Ascending aorta (tissue), 1 donor: Measurements from ENCODE around the genes CLDN8, KRTAP22-2, KRTAP6-2, CFAP298 and IL10RB.

DNA sequence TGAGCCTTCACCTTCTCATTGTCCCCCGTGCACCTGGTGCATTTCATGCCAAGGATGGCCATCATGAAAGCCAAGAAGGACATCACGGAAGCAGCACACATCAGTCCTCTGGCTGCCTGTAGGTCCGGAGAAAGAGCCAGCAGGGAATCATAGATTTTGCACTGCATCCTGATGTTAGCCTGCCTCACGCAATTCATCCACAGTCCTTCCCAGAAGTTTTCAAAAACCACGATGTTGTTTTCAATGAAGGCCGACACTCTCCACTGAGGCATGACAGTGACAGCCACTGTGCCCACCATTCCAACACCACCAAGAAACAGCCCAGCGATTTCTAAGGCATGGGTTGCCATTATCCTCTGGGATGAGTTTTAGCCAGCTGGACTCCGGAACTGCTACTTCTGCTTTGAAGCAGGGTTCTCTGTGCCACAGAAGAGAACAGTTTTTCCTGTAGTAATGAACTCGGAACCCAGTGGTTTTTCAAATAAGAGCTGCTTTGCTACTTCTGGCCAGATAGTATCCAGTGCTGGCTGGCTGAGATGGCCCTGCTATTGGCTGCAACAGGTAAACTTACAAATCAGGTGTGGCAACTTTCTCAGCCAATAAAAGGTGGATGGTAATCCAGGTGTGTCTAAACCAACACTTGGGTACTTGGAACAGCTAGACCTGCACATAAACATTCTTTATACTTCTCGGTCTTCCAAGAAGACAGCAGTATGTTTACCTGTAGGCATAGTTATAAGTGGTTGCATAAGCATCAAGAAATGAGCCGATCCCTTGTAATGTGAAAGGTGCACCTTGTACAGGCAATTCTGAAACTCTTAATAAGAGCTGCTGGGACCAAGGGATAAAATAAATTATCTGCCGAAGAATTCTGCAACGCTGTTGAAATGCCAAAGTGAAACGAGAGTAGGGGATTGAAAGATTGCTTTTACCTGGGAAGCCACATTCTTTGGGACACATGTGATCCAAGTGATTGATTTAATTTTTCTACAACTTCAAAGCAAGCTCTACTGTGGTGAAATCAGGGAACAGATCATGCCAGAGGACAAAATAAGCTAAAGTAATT lies at the start of gene CLDN8:
TSS of gene CLDN8 (minus strand) at position 522 of the 1,066 bp plus-strand sequence.
- PRO-cap: no peak

DNA sequence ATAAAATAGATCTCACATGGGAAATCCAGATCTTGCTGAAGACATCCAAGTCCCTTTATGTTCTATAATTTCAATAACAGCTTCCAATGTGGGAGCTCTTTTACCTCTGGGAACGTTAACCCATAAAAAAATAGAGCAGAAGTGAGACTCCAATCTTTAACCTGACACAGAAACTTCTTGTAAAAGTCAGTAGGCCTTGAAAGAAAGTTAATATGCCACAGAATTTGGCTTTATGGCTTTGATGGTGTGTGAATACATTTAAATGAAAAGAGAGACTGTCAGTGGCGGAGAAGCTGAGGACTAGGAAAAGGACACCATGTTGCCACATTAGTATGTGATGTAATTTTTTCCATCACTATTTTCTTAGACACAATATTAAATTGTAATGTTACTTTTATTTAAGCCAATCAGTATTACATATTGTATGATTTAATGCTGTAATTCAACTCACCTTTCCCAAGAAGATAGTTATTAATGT lies 17.4 kb upstream of the CLDN8 start:
- PRO-cap: no peak

GRCh38 chr21:30590275-30590810 lies at the start of gene KRTAP22-2:
KRTAP22-2 (minus strand) TSS chr21:30590397.
- PRO-cap: no peak

GRCh38 chr21:30598781-30599268 lies at the start of gene KRTAP6-2:
KRTAP6-2 (minus strand) TSS chr21:30598902.
- PRO-cap: no peak

DNA sequence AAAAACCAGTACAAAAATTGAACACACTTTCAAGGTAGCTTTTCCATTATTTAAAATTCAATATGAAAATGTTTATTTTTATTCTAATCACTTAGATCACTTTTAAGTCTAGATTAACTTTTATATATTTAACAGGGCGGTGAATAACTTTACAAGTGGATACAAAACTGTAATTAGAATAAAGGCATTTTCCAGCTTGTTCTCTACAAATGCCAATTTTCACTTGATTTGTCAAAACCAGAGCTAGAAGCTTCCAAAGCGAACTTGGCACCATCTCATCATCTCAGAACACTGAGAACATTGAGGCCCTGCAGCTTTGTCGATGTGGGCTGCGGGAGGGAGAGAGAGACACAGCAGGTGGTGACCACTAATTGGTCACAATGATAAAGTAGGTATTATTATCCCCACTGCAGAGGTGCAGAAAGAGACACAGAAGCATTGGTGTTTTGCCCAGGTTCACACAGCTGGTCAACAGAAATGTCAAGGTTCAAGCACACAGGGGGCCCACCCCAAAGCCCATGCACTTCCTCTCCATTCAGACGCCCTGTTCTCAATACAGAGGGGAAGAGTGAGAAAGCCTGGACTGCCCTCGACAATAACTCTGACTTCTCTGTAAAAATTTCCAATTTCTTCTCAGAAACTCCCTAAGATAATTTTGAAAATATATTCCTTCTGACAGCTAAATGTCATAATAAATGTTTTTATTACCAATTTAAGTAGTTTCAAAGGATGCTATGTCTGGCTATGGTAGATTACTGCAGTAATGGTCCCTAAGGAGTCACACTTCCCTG lies 72.2 kb upstream of the KRTAP19-8 start:
- PRO-cap: no peak

GRCh38 chr21:31159716-31160189 lies 121.5 kb upstream of the KRTAP19-8 start:
- PRO-cap: no peak

DNA sequence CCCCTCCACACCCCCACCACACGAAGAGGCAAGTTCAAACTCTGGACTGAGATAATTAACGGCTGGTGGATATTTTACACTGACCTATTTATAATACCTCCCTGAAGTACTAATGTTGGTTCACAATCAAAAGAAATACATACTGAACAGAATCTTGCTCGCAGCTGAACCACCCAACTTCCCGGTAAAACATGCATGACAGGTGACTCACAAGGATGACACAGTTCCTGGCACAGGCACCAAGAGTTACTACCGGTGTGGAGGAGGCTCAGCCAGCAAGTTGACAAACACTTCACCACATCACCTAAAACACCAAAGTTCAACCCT lies 10.4 kb upstream of the TIAM1 start:
- PRO-cap: no peak

DNA sequence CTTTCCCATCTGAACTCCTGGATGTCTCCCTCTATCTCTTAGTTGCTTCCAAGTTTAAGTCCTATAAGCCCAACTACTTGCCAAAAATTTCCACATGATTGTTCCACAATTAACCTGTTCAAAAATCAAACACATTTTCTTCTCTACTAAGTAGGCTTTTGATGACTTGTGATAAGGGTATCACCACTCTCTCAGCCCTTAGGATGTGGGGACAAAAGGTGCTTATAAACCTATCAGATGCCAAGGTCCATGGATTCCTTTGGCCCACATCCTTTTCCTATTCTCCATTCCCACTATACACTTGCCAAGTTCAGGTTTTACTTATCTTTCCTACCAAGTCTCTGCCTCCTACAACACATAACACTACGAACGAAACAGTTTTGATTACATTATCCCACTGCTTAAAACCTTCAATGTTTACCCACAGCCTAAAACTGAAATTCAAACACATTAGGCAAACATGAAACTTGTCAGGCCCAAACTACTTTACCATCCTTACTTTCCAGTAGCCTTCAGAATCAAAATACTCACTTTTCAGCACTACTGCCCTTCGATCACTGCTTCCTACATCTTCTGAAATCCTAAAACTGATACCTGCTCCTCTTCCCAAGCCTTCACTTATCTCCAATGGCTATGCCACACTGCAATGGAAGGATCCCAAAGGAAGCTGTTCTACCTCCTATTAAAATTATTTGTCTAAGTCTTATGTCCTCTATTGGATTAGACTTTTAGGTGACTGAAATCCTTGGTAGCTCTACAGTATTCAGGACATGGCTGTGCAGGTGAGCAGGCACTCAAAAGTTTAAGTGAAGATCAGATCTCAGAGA lies 3.0 kb downstream of the SCAF4 start:
- PRO-cap: no peak

GRCh38 chr21:31927987-31928456 lies 55.2 kb downstream of the HUNK start:
- PRO-cap: no peak

GRCh38 chr21:32350502-32350702 lies 42.4 kb downstream of the URB1 start:
- PRO-cap: no peak

DNA sequence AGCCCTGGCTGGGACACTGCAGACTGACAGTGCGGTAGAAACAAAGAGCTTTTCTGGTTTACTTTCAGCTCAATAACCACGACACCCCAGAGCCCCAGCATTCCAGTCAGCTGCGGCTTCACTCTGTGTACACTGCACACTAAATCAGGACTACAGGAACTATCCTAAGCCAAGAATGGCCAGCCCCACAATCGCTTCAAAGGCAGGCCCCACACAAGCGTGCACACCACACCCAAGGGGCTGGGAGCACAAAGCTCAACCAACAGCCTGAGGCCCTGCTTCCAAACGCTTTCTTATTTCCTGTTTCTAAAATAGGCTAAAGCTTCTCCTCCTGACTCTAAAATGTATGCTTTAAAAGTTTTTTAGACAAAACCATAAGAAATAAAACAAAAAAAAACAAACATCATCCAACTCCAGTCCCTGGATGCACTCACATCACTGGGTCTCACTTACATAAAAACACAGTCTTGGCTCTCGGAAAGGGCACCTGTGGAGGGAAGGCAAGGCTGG lies 28.4 kb downstream of the URB1 start:
- PRO-cap: no peak

GRCh38 chr21:32525167-32526126 lies 59.9 kb downstream of the TCP10L start:
- PRO-cap: no peak

DNA sequence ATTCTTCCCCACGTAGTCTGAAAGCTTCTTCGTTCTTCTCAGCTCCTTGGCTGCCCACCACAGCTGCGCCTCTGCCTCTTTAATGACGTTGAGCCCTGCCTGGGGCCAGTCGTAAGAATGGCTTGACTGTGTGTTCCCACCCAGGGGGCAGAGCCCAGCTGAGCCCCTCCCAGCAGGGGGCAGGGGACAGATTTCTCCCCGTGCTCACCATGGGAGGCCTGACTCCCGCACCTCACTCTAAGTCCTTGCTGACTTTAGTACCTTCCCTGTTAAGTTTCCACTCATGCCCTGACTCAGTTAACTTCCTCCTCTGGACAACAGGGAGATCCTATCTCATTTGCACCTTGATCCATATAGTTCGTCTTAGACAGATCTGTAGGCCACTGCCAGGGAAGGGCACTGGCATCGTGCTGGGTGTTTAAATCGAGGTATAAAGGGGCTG lies 9.0 kb downstream of the CFAP298 start:
- PRO-cap: no peak

GRCh38 chr21:32612093-32613026 lies at the start of gene CFAP298:
CFAP298 (minus strand) TSS chr21:32612377.
- PRO-cap: bidirectional peak, plus-strand start at chr21:32612486, minus-strand start at chr21:32612372; bidirectional peak, plus-strand start at chr21:32612895, minus-strand start at chr21:32612835

DNA sequence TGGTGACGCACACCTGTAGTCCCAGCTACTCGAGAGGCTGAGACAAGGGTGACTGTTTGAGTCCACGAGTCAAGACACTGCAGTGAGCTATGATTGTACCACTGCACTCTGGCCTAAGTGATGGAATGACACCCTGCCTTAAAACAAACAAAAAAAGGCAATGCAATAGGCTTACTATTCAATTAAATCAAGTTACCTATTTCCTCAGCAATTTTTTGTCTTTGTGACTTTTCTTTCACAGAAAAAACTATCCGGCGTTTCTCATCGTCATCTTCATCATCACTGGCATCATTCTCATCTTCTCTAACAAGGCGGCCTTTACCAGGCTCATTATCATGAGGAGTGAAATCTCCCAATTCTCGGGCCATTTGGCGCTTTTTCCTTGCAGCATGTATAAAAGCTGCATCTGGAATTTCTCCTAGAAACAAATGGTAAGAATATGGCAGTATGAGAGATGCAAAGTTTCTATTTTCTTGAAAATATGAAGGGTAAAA lies 9.6 kb downstream of the PAXBP1 start:
- PRO-cap: no peak

DNA sequence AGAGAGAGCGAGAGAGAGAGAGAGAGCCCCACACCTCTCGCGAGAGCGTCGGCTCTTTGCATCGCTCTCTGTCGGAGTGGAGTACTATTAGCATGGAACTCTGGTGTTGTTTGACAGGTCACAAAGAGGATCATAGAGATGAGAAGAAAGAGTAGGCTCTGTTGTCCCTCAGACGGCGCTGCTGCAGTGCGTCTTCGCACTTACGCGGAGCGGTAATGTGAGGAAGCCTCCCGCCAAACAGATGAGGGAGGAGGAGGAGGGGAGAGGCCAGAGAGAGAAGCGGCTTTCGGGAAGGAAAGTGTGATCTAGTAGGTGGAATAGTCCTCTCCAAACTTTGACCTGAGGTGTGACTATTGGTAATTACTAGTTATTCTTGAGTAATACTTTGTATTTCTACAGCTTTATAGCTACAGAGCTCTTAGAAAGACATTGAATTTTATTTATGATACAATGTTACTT lies 439 bp upstream of the PAXBP1 start:
- PRO-cap: unidirectional peak, plus-strand start at position 244 of the sequence

GRCh38 chr21:33226017-33226590 lies 3.6 kb upstream of the IFNAR2 start:
- PRO-cap: no peak

DNA sequence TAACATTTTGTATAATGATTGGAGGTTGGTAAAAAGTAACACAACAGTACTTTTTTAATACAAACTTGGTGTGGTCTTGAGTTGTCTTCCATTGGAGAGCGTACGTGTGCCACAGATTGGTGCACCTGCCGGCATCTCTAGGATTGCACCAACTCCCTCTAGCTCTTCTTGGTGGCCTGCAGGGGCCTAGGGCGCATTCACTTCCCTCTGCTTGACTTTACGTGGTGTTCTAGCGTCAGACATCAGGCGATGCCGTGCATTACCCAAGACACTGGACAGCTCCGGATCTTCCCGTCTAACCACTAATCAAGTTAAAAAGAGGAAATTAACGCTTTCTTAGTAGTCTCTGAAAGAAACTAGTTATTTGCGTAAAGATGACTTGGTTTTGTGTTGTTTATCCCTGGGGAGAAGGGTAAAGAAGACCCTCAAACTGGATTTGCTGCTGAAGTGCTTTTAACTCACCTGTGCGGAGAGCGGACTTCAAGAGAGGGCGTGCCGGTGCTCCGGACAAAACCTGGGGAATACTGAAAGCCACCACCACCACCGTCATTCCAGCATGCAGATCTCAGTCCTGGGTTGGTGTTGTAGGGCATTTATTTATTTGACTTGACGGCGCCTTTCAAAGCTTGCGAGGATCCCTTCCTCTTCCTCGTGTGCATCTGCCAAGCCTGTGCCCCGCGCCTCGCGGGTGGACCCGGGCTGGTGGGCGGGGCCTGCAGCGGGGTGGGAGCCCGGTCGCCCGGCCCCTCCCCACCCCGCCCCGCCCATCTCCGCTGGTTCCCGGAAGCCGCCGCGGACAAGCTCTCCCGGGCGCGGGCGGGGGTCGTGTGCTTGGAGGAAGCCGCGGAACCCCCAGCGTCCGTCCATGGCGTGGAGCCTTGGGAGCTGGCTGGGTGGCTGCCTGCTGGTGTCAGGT lies at the start of gene IL10RB:
TSS of gene IL10RB (plus strand) at position 767 of the 916 bp plus-strand sequence.
- PRO-cap: bidirectional peak, plus-strand start at position 809 of the sequence, minus-strand start at position 661 of the sequence

DNA sequence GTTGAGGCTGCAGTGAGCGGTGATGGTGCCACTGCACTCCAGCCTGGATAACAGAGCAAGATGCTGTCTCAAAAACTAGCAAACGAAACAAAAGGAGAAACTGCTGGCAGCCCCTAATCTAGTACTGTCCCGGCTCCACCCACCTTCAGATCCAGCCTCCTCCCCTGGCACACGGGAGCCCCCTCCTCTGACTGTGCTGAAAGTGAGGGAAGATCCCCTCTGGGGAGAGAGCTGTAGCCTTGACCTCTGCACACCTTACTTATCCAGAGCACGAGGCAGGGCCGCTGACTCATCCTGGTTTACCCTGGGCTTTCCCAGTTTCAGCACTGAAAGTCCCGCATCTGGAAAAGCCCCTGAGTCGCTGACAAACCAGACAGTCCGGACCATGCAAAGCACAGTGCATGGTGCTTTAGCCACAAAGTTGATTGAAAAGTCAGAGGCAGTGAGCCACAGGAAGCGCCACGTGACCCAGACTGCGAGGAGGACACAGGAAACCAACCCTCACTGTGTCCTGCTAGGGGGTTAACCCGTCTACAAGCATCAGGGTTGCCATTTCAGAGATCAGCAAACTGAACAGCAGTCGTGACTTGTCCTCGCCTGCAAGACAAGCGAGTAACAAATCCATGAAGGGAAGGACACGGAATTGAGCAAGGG lies 20.2 kb upstream of the IFNGR2 start:
- PRO-cap: no peak

GRCh38 chr21:33402124-33403179 lies 761 bp upstream of the IFNGR2 start:
- PRO-cap: bidirectional peak, plus-strand start at chr21:33402888, minus-strand start at chr21:33402717